Left lung (tissue), 1 donor: ENCODE data around the gene CARHSP1.

DNA sequence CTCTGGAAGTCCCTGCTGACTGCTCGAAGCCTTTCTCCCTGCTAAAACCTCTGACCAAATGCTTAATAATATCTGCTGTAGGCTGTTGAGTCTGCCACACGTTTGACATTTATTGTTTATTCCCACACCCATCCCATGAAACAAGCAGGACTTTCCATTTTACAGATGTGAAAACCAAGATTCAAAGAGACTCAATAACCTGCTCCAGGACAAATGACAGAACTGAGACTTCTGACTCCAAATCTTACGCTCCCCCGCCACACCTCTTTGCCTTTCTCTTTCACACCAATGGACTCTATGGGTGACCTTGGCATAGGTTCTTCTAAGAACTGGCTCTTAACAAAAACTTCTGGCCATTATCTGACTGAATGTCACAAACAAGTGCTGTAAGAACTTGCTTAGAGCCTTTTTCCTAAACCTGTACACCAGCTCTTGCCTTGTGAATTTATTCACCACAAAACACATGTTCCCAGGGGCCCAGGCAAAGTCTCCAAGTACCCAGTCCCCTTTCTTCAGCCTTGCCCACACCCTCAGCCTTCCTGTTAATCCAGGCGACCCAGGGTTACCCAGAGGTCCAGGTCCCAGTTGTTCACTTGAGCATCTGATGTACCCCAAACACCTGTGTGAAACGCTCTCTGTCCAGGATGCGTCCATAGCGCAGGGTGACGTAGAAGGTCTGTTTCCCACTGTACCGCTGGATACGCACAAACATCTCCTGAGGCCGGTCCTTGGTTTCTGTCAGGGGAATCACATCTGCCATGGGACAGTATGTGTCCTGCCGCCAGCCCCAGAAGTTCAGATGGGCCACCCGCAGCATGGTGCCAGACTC is 1.9 kb downstream of the TMEM186 start:
- PRO-cap: no peak

GRCh38 chr16:8849064-8849715 is 19.6 kb downstream of the CARHSP1 start:
- PRO-cap: no peak

GRCh38 chr16:8868002-8869063 is at the start of gene CARHSP1:
Gene CARHSP1 (minus strand): TSS chr16:8869006.
- PRO-cap: bidirectional peak, plus-strand start at chr16:8868310, minus-strand start at chr16:8868354; bidirectional peak, plus-strand start at chr16:8868771, minus-strand start at chr16:8868653; bidirectional peak, plus-strand start at chr16:8869167, minus-strand start at chr16:8869006

DNA sequence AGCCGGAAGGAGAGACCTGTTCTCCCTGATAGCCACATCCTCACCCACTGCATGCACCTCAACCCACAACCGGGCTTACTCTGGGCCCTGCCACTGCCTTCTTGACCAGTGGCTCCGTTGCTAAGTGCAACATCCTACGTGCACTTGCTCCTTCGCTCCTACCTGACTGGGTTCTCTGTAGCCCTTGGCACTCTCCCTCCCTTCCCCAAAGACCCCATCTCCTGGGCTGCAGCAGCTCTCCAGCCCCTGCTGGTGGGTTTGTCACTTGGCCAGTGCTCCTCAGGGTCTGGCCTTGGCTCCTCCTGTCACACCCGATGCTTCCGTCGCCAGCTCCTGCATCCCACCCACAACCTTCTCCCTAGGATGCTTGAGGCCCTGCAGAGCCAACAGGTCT is 3.4 kb downstream of the LITAFD start:
- PRO-cap: no peak

DNA sequence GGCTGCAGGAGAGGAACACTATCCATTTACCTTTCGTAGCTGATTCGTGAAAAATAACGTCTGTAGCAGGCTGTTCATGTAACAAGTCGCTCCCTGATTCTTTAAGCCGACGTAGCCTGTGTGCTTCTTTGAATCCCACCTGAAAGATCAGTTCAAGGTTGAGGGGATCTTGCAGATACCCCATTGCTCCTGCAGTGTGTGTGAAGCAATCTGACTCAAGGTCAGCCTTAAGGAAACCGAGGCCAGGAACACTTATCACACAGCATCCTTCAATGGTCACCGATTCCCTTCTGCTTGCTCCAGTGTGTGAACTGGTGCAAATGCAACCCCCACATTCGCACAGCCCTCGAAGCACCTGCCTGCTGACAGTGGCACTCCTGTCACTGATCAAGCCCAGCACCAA is 36.9 kb downstream of the LITAFD start:
- PRO-cap: no peak

- PRO-cap: no peak
Measured at GRCh38 chr16:8935575-8936154, 28.0 kb downstream of the USP7 start.

- PRO-cap: no peak
Measured at GRCh38 chr16:8989052-8989469, 25.4 kb upstream of the USP7 start.

GRCh38 chr16:9093522-9093839 is 2.0 kb downstream of the HAPSTR1 start:
- PRO-cap: no peak

GRCh38 chr16:9846264-9846885 is 335.9 kb downstream of the GRIN2A start:
- PRO-cap: no peak

GRCh38 chr16:10038968-10039903 is 143.0 kb downstream of the GRIN2A start:
- PRO-cap: no peak

- PRO-cap: no peak
Measured at GRCh38 chr16:10326138-10326523, 59.7 kb upstream of the ATF7IP2 start.

DNA sequence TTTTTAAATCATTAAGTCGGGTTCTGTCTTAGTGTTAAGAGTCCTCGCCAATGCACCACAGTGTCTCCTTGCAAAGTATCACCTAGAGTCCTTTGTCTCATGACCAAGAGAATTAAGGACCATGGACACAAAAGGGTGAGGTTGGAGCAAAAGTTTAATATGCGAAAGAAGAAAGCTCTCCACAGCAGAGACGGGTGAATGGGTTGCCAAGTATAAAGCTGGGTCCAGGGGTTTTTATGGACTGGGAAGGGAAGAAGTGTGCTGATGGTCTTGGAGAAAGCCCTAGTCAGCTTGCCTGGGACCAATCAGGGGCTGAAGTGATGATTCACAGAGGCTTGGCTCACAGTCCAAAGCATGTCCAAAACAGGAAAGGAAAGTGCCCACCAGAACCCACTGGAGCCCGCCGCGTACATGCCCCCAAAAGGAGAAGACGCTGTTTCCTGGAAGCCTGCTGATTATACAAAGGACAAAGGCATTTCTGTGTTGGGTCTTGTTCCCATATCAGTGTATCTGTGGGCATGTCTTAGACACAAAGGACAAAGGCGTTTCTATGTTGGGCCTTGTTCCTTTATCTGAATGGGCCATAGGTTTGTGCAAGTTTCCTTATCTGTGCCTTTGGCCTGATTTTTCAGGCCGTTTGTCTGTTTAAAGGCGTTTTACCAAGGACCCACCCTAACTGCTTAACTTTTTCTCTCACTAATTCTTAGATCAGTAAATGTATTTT is 28.8 kb upstream of the ATF7IP2 start:
- PRO-cap: no peak

- PRO-cap: no peak
Measured at GRCh38 chr16:10425864-10426397, 40.1 kb downstream of the ATF7IP2 start.

GRCh38 chr16:10492095-10493227 is 87.9 kb downstream of the EMP2 start:
- PRO-cap: no peak

DNA sequence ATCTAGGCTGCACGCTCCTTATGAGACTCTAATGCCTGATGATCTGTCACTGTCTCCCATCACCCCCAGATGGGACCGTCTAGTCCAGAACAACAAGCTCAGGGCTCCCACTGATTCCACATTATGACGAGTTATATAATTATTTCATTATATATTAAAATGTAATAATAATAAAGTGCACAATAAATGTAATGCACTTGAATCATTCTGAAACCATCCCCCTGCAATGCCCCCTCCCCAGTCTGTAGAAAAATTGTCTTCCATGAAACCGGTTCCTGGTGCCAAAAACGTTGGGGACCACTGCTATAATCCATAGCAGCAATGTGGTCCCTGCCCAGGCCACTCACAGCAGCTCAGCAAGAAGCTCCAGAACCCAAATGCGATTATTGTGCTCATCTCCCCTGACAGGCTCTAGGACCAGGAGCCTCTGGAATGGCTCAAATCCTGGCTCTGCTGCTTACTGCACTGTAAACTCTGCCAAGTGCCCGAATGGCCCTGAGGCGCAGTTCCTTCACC is 34.8 kb downstream of the EMP2 start:
- PRO-cap: no peak

- PRO-cap: unidirectional peak, minus-strand start at chr16:10564705
Measured at GRCh38 chr16:10564636-10565102, 15.7 kb downstream of the EMP2 start.

GRCh38 chr16:10569566-10570081 is 10.8 kb downstream of the EMP2 start:
- PRO-cap: no peak

- PRO-cap: no peak
Measured at GRCh38 chr16:10598166-10598581, 17.8 kb upstream of the EMP2 start.

DNA sequence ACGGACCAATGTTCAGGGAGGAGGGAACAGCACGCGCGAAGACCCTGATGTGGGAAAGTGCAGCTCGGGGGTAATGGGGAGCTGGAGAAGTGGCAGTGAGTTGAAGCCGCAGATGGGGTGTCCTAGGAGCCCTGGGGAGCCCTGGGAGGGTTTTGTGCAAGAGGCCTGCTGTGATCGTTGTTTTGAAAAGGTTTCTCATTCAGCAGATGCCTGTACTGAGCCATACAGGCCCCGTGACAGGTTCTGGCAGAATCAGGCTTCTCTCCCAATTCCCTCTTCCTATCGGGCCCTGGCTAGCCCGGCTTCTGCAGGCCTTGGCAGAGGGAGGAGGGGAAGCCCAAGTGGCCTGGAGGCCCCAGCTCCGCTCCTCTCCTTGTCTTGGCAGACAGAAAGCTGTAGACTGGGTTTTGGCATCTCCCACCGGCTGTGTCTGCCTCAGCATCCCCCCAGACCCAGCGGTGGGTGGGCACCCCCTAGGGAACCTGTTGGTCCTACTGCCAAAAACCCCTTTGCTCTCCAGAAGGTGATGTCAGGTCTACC is 38.4 kb upstream of the EMP2 start:
- PRO-cap: unidirectional peak, plus-strand start at position 320 of the sequence

DNA sequence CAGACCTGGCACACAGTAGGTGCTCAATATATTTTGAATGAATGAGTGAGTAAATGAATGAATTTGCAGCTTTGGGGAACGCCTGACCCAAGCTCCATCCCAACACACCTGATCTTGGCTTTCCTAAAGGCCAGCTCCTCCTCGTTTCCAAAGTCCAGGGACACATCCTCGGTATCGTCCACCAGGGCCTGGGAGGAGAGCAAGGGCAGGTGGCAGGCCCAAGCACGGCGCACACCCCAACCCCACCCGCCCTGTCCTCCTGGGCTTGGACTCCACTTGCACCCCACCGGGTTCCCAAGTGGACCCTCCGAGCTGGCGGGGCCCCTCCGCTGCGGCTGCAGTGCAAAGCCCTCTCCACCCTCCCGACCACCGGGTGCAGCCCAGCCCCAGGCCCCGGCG is 600 bp downstream of the TVP23A start:
- PRO-cap: no peak